OCI-LY7 (cell line): ENCODE measurements around the gene TDRD3.

DNA sequence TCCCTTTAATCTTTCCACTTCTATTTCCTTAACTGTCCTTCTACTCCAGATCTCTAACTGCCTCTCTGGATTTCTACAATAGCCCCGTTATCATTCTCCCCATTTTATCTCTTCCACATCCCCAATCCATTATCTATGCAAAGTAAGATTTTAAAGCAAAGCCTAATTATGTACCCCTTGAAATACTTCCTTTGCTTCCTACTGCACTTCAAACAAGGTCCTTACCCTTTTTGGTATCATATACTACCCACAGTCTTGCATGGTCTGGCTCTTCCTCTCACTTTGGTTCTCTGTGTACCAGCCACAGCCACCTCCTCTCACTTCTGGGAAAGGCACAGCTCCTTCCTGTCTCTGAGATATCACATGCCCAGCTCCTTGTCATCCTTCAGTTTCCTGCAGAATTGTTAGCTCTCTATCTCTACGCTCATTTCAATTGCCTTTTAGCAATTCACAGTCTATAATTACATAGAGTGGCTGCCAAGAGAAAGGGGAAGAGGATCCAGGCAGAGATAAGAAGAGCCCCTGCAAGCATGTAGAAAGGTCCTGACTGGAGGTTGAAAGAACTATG lies 933.3 kb downstream of the DIAPH3 start:
- PRO-cap = no peak
- RAMPAGE, long total RNA = no peak

- PRO-cap = no peak
- RAMPAGE, long total RNA = no peak
Measured at GRCh38 chr13:59336959-59337668, 826.6 kb downstream of the DIAPH3 start.

DNA sequence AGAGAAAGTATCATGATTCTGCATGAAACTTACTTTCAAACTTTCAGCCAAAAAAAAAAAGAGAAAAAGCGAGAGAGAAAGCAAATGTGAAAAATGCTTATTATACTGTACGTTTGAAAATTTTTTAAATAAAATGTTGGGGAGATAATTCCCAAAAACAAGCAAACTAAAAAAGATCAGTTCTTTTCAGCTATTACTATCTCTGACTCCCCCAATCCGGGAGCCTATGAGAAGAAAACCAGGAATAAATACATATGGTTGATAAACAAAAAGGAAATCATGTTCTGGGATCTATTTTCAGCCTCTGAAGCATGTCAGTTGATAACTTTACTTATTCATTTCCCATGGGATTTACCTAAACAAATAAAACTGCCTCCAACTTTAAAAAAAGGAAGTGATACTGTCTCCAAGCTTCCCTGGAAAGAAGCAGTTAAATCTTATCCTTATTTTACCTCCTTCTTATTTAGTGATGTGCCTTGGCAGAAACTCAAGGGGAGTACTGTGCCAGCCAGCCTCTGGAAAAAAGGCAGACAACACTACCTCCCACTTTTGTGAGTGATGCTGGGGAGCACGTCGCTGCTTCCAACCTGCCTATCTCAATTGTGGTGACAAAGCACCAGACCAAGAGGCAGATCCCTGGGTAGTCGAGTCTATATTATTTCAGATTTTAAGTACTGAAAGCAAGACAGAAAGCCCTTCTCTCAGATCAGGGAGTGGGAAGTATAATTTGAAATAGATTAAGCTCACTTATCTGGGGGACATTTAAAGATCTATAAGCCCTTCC lies 765.7 kb downstream of the DIAPH3 start:
- PRO-cap = no peak
- RAMPAGE, long total RNA = no peak

GRCh38 chr13:60395764-60396740 lies 968 bp upstream of the TDRD3 start:
- PRO-cap = bidirectional peak, plus-strand start at chr13:60396499, minus-strand start at chr13:60396254
- RAMPAGE, long total RNA = no peak

- PRO-cap = bidirectional peak, plus-strand start at chr13:60396988, minus-strand start at chr13:60397175; bidirectional peak, plus-strand start at chr13:60397579, minus-strand start at chr13:60397471
- RAMPAGE, long total RNA = start-site peak on the plus strand at chr13:60397323-60397365, 23 and 7 reads in 2 replicates
Measured at GRCh38 chr13:60396741-60397674, at the start of gene TDRD3. TDRD3 (plus strand) TSS chr13:60397220.

DNA sequence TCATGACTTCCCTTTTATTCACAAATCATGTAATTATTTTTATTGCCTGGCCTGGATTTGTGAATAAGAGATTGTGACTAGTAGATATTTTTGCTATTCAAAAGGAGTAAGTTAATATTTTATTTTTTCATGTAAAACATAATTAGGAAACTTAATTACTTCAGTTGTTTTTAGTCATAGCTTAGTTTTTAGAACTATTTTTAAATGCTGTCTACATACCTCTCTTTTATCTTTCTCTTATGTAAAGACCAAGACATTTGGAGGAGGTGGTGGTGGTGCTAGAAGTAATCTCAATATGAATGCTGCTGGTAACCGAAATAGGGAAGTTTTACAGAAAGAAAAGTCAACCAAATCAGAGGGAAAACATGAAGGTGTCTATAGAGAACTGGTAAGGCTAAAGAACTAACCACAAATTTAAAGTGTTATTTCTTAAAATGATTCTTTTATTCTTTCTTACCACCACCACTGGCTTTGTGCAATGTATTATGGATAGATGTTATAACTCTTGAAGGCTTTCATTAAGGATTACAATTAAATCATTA lies 97.2 kb downstream of the TDRD3 start:
- PRO-cap = no peak
- RAMPAGE, long total RNA = no peak

DNA sequence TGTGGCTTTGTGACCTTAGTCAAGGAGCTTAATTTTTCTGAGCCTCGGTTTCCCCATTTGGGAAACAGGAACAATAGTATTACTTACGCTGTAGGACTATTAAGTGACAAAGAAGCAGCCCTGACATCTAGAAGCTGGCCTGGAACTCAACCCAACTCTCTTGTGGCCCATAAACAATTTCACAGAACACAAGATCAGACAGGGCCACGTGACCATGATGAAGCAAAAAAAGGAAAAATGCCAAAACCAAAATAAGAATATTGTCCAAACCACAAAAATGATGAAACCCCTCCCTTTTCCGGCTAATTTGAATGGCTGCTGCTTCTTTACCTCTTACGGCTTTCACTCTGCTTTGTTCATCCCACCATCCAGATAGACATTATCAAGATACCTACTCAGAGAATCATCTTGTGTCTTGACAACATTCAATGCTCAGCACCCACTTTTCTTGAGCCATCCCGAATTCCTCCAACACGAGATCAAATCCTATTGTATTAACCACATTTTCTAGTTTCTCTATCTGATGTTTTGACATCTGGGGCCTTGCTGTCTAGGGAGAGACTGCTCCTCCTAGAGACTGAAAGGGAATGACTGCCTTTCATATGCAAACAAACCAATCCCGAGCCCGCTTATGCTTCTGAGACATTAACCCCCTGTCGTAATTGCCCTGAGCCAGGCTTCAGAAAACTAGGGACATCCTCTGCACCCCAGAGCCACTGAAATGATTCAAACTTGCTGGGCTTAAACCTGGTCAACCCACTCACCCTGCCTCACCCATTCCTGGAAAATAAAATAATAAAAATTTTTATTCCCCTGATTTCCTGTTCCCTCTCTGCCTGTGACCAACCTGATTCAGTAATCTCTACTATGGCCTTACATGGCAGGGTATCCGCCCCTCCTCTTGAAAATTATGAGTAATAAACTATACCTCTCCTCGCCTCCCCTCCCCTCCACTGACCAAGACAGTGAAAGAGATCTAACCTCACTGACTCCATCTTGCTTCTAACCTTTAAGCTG lies 186.4 kb downstream of the TDRD3 start:
- PRO-cap = no peak
- RAMPAGE, long total RNA = no peak

DNA sequence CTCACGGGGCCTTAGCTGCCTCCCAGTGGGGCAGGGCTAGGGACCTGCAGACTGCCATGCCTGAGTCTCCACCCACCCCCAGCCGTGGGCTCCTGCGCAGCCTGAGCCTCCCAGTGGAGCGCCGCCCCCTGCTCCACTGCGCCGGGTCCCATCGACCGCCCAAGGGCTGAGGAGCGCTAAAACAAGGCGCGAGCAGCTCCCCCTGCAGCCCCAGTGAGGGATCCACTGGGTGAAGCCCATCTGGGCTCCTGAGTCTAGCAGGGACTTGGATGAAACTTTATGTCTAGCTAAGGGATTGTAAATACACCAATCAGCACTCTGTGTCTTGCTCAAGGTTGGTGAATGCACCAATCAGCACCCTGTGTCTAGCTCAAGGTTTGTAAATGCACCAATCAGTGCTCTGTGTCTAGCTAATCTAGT lies 76.3 kb downstream of the PCDH20 start:
- PRO-cap = no peak
- RAMPAGE, long total RNA = no peak

DNA sequence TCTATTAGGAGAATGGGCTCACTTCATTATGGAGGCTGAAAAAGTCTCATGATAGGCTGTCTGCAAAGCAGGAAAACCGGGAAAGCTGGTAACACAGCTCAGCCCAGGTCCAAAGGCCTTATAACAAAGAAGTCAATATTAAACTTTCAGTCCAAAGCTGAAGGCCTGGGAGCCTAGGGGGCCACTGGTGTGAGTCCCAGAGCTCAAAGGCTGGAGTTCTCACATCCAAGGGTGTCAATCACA lies 249.0 kb upstream of the PCDH20 start:
- PRO-cap = no peak
- RAMPAGE, long total RNA = no peak

- PRO-cap = no peak
- RAMPAGE, long total RNA = no peak
Measured at GRCh38 chr13:61664990-61665556, 249.4 kb upstream of the PCDH20 start.

DNA sequence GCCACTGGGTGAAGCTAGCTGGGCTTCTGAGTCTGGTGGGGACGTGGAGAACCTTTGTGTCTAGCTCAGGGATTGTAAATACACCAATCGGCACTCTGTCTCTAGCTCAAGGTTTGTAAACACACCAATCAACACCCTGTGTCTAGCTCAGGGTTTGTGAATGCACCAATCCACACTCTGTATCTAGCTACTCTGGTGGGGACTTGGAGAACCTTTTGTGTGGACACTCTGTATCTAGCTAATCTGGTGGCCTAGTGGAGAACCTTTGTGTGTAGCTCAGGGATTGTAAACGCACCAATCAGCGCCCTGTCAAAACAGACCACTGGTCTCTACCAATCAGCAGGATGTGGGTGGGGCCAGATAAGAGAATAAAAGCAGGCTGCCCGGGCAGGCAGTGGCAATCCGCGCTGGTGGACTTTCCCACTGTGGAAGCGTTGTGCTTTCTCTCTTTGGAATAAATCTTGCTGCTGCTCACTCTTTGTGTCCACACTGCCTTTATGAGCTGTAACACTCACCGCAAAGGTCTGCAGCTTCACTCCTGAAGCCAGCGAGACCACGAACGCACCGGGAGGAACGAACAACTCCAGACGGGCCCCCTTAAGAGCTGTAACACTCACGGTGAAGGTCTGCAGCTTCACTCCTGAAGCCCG lies 607.6 kb downstream of the PCDH9 start:
- PRO-cap = no peak
- RAMPAGE, long total RNA = no peak

DNA sequence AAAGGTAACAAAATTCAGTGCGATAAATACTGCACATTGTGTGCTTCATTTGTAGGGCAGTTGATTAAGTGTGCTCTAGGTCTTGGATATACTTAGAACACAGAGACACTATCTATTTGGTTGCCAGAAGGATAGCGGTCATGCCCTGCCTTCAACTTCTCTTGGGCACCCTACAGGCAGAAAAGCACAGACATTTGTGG lies 605.8 kb downstream of the PCDH9 start:
- PRO-cap = no peak
- RAMPAGE, long total RNA = no peak

DNA sequence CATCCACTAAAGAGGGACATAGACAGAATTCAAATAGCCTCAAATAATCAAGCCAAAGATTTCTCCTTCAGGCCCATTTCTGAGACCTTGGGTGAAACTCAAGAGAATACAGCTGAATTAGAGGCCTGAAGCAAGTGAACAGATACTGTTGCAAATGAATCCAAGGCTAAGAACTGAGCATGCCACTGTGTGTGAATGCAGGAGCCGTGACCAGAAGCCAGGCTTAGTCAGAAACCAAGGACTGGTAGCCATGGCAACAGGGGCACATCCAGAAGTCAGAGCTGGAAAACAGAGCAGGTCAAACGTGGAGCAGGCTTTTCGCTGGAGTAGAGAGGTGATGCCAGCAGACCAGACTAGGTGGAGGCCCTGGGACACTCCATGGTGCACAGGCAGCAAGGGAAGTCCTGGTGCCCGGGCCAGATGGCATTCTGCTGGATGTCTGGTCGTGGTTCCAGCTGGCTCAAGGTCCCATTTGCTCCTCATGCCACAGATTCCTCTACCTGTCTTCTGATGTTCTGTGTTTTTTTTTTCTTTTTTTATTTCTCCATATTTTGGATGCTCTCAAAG lies 564.1 kb downstream of the PCDH9 start:
- PRO-cap = no peak
- RAMPAGE, long total RNA = no peak

DNA sequence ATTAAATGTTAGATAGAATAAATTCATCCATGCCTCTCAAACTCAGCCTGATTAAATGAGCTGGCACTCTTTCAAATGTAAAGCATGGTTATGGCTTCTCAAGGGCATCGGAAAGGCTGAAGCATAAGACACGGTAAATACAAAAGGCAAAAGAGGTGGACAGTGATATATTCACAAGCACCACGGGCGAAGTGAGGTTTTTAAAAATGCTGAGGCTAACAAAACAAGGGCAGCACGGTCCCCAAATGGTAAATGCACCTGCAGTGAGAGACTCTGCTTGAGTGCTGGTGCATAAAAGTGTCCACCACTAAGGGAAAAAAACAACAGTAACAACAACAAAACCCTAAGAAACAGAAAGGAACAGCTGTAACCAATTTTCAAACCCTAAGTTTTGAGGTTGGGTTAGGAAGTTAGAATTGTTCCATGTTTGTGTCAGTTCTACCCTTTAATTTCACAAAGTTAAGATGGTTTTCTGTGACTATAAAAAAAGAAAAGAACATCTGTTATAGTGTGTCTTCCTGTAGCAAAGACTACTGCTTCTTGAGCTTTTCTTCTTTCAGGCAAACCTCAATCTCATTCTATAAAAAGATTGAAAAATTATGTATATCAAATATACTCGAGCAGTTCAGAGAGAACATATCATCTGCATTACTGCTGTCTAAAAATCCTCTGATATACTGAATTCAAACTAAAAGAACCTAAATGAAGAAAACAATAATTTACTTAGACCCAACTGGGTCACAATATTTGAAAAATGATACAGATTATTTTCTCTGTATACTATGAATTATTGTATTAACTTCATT lies 234.8 kb downstream of the PCDH9 start:
- PRO-cap = bidirectional peak, plus-strand start at position 506 of the sequence, minus-strand start at position 193 of the sequence
- RAMPAGE, long total RNA = no peak

DNA sequence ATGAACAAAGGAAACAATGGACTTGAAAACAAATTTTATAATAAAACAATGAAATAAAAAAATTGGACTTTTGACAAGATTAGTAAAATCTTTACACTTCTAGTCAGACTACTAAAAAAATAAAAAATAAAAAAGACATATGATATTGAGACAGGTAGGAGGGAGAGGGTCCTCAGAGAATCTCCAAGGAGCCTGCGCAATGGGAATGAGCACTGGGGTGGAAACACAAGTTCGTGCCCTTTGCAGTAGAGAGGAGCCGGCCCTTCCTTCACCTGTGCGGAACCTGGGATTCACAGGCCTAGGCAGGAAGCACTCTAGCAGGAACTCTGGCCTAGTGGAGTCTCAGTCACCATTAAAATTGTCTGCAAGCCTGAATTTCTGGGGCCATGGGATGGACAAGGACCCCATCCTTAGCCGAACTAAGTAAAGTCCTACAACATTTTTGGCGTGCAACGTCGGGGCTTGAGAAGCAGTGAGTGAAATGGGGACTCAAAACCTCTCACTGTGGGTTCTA lies 1026.6 kb upstream of the PCDH9 start:
- PRO-cap = no peak
- RAMPAGE, long total RNA = no peak

GRCh38 chr13:71625620-71626178 lies 241.3 kb downstream of the DACH1 start:
- PRO-cap = no peak
- RAMPAGE, long total RNA = no peak

GRCh38 chr13:73063081-73063366 lies 4.2 kb downstream of the KLF5 start:
- PRO-cap = no peak
- RAMPAGE, long total RNA = no peak

DNA sequence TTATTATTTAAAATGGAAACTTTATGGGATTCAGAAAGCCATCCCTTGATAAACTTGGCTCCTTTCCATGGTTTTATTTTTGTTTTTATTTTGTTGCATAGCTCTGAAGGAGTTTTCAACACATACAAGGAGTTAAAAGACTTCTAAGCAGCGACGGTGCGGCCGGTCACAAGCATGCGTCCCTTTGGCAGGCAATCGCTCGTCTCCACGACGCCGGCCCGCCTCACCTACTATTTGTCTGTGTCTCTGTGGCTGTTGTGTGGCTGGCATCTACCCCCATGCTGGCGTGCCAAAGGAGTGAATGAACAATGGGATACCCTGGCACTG lies 176.4 kb downstream of the KLF5 start:
- PRO-cap = no peak
- RAMPAGE, long total RNA = no peak

- PRO-cap = no peak
- RAMPAGE, long total RNA = no peak
Measured at GRCh38 chr13:73288393-73289014, 229.7 kb downstream of the KLF5 start.

GRCh38 chr13:73368440-73369076 lies 309.8 kb downstream of the KLF5 start:
- PRO-cap = no peak
- RAMPAGE, long total RNA = no peak